OCI-LY7 (cell line): ENCODE measurements around the gene BOD1L1.

GRCh38 chr4:10087982-10088931 lies 28.3 kb downstream of the WDR1 start:
- PRO-cap: no peak
- RAMPAGE, long total RNA: no peak

DNA sequence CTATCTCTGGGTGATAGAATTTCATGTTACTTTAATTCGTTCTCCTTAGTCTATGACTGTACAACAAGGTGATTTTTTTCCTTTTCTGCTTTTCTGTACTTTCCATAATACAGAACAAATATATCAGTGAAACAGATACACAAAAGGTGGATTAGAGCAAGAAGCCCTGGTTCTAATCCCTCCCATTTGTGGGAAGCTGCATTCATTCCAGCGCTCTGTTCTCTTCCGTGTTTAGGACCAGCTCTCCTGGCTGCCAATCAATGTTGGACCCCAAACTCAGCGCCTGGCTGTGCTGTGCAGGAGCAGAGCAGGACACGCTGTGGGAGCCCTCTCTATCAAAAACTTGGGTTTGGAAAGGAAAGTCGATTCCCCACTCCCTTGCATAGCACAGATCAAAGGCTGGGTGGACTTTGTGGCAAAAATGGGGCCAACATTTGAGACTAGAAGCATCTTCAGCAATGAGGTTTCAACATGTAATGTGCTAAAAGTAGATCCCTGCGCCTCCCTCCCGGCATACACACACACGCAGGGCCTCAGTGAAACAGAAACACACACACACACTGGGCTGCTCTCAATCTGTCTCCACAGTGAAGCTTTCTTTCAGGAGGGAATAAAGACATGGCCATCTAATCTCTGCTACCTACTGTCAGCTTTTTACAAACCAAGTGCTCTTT lies 12.3 kb downstream of the WDR1 start:
- PRO-cap: no peak
- RAMPAGE, long total RNA: no peak

- PRO-cap: no peak
- RAMPAGE, long total RNA: no peak
Measured at GRCh38 chr4:10105099-10105532, 11.5 kb downstream of the WDR1 start.

GRCh38 chr4:10115649-10115803 lies 1.1 kb downstream of the WDR1 start:
- PRO-cap: no peak
- RAMPAGE, long total RNA: no peak

DNA sequence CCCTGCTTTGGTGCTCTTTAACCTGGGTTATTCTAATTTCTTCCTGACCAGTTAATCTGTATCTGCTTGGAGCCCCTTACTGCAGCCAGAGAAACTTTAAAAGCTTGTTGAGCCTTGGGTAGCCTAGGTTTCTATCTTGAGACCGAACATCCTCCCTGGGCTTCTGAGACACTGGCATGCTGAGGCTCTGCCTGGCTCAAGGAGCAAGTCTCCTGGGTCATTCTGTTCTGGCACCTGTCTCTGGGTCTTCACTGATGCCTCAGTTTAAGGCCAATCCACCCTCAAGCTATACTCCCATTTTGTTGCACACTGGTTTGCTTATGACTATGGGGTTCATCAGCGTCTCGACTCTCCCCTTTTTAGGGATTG lies 3.8 kb upstream of the WDR1 start:
- PRO-cap: no peak
- RAMPAGE, long total RNA: no peak

DNA sequence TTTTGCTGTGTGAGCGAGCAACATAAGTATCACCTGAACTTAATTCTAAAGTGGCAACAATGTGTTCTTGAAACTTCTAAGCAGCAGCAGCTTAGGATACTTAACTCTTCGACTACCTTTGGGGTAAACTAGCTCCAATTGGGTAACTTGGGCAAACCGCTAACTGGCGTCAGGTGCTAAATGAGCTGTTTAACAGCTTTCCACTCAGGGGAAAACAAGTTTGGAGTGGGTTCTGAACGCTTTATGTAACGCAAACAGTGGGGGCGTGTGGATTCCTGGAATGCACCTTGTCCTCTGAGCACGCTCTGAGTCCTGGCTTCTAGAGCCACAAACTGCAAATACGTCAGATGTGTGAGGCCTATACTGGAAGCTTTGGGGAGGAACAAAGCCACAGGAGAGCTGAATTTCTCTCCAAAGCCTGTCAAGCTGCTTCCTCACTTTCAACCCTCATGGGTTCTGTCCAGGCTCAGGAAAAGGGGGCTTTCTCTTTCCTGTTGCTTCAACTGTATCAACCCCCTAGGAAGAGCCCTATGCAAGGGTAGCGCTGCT lies 4.4 kb upstream of the WDR1 start:
- PRO-cap: no peak
- RAMPAGE, long total RNA: no peak

- PRO-cap: no peak
- RAMPAGE, long total RNA: no peak
Measured at GRCh38 chr4:10439801-10440721, 17.2 kb downstream of the ZNF518B start.

GRCh38 chr4:10453798-10455257 lies 2.9 kb downstream of the ZNF518B start:
- PRO-cap: no peak
- RAMPAGE, long total RNA: no peak

DNA sequence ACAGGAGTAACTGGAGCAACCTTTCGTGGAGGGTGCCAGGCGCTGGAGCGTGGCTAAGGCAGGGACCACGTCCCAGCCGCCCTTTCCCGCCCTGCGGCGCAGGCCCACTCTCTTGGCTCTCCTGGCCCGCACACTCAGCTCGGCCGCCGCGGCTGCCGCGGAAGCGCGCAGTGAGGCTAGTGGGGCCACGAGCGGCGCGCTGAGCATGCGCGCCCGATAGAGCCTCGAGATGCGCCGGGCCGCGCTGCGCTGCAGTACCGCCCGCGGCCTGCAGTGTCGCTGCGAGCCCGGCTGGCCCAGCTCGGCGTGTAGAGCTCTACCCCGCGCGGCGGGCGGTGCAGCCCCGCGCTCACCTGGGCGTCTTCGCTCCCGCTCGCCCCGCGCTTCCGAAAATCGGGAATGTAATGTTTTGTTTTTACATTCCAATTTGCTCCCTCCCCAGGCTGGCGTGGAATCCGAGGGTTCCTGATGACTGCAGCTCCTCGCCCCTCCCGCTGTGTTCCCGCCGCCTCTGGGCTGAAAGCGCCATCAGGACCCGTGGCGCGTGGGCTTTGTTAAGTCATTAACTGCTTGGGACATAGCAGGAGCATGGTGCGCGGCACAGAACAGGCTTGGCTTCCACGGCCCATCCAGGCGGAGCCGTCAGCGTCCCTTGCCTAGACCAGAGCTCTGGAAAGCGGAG lies 4.1 kb upstream of the ZNF518B start:
- PRO-cap: unidirectional peak, minus-strand start at position 172 of the sequence
- RAMPAGE, long total RNA: no peak

GRCh38 chr4:11480567-11481187 lies 52.0 kb upstream of the HS3ST1 start:
- PRO-cap: no peak
- RAMPAGE, long total RNA: no peak

DNA sequence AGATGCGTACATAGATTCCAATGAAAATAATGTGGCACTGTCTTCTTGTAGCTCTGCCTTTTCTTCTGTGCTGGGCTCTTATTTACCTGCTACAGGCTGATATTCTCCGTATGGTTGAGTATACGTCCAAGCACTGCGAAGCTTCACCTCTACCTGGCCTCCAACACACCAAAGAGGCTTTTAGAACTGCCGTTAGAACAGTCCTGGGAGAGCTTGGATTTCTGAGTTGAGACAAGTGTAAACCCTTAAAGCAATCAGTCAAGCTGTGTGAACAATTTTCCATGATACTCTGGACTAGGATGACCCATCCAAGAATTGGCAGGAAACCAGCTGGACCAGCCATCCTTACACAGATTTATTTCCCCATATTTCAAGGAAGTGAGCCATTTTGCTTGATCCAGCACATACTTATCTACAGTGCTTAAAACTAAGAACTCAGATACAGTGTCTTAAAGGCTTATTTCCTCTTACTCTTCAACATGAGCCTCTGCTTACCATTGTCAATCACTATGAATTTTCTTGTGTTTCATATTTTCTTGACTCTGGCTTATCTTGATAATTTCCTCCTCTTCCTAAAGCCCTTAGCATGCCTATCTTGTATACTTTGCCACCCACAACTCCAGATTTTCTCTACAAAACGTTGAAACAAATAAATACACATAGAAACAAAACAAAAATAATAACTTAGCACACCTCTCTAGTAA lies 340.8 kb upstream of the HS3ST1 start:
- PRO-cap: no peak
- RAMPAGE, long total RNA: no peak

DNA sequence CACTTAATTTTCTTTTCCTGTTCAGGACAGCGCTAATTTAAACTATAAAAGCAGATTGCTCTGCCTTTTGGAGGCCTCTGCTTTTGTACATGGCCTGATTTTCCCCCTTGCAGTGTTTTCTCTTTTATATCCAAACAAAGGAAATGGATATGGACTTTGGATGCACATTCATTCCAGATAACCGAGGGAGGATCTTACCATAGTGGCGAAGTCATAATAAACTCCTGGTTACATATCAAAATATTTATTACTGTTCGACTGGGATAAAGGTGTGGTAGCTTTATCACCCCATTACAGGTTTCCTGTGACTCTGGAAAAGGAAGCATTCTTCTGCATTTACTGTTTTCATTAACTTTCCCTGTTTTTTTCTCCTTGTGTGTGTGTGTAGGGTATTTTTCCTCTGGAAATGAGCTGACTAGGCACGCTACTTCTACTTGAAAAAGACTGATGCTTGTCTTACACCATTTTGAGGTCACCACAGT lies 373.2 kb upstream of the HS3ST1 start:
- PRO-cap: no peak
- RAMPAGE, long total RNA: no peak

DNA sequence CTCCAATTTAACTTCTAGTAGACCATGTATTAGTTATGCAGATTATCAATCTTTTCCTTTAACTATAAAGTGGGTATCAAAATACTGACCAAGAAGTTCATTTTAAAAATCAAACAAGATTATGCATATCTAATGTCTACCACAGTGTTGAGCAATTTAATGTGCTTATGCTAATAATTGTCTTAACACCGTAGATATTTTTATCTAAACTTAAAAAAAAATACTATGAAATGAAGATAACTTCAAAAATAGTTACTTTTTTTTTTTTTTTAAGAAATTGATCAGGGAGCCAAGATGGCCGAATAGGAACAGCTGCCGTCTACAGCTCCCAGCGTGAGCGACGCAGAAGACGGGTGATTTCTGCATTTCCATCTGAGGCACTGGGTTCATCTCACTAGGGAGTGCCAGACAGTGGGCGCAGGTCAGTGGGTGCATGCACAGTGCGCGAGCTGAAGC lies 581.0 kb downstream of the RAB28 start:
- PRO-cap: no peak
- RAMPAGE, long total RNA: no peak

- PRO-cap: no peak
- RAMPAGE, long total RNA: no peak
Measured at GRCh38 chr4:12949646-12950199, 534.4 kb downstream of the RAB28 start.

- PRO-cap: no peak
- RAMPAGE, long total RNA: no peak
Measured at GRCh38 chr4:13356801-13357265, 127.3 kb downstream of the RAB28 start.

DNA sequence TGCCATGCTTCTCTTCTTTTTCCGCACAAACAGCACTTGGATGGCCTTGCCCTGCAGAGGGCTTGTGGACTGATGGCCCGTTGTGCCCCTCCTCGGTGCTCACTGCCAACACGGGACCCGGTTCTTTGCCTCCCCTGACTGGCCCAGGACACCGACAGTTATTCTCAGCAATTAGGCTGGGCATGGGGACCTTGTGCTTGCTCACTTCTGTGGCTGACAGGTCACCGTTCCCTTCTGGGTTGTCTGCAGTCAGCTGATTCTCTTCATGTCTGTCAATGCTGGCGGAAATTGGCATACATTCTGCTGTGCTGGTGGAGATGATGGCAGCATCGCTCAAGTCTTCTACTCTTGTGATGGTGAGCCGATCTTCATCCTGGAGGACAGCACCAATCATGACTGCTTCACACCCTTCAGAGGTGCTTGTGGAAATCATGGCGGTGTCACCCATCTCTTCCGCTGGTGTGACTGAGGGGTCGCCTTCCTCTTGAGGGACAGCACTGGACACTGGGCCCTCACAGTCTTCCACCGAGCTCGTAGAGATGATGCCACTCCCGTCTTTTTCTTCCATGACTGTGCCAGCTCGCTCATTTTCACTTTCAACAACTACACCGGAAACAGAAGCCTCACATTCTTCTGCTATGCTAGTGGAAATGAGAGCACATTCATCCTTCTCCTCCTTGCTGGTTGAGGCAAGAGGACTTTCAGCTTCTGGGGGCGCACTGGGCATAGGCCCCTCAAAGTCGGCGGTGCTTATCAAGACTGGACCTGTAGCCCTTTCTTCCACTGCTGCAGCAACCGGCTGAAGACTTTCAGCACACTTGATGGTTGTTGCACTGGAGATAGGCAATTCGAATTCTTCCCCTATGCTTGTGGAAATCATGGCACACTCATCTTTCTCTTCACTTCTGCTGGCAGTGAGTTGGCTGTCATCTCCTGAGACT lies 27.7 kb downstream of the BOD1L1 start:
- PRO-cap: no peak
- RAMPAGE, long total RNA: no peak

- PRO-cap: no peak
- RAMPAGE, long total RNA: no peak
Measured at GRCh38 chr4:13626549-13627009, 946 bp downstream of the BOD1L1 start.

DNA sequence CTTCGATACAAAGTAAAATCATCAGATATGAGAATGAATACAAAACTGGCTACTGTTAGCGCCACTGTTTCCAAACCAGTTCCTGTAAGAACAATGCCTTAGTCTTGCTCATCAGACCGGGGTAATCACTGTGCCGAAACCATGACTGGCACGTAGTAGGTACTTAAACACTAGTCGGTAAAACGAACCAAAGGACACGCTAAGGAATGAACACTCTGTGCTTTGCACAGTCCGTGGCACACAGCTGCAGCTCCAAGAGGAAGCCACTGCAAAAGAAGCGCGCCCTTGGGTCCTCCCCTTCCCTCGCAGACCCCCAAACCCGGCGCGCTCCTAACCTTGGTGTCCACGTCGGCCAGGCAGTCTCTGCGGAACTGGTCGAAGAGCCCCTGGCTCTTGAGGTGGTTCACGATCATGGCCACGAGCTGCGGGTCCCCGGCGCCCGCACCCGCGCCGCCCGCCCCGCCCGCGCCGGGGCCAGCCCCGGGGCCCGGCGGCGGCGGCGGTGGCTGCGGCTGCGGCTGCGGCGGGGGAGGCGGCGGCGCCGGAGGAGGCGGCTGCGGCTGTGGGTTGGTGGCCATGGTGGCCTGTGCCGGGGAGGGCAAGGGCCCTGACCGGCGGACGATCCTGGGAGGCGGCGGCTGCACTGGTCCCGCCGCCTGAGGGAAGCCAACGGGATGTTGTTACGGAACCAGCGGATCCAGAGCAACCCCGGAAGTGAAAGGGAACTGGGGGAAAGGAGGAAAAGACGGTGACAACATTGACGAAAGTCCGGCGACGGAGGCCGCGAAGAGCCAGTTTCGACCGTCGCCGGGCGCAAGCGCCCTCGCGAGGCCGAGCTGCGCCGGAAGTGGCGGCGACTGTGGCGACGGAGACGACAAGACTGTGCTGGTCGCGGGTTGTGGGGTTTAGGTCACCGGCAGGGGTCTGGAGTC lies at the start of gene BOD1L1:
TSS of gene BOD1L1 (minus strand) at position 716 of the 932 bp plus-strand sequence.
- PRO-cap: bidirectional peak, plus-strand start at position 359 of the sequence, minus-strand start at position 248 of the sequence; bidirectional peak, plus-strand start at position 839 of the sequence, minus-strand start at position 716 of the sequence
- RAMPAGE, long total RNA: no peak

- PRO-cap: no peak
- RAMPAGE, long total RNA: no peak
Measured at GRCh38 chr4:13991134-13991631, 363.7 kb upstream of the BOD1L1 start.

DNA sequence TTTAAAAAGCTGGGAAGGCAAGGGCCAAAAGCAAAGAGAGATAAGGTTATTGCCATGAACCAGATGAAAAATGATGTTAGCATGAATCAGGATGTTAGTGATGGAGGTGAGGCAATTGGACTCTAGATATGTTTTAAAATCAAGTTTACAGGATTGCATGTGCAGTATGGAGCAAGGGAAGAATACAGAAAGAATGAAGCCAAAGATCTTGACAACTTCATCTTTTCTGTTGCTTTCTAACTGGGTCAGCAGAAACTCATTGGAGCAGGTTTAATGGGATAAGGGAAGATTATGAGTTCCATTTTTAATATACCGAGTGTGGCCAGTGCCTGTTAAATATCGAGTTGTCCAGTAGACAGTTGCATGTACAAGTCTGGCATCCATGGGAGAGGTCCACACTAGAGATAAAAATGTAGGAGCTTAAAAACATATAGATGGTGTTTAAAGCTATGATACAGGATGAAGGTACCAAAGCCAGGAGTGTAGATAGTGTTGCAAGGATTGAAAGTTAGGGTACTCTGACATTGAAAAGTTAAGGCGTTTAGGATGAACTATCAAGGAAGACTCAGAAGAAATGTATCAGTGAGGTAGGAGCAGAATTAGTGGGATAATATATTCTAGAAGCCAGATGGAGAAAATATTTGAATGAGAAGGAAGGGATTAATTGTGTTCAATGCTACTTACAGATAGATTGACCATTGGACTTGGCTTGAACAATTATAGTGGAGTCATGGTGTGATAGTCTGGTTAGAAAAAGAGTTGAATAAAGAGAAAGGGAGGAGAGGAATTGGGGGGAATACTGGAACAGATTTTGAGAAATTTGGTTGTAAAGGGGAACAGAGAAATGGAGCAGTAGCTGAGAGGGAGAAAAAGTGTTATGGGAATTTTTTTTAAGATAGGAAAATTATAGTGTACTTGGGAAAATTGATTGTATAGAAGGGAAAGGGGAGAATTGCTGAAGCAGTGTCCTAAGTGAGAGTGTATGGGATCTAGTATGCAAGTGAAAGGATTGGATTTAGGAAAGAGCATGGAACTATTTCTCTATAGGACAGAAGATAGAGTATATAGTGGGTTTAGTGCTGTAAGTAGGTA lies 58.8 kb downstream of the CPEB2 start:
- PRO-cap: no peak
- RAMPAGE, long total RNA: no peak